Astrocyte (in vitro differentiated cells and primary cell): Measurements from ENCODE around the genes MPG, HBA1, PGAP6, PIGQ and WDR90.

DNA sequence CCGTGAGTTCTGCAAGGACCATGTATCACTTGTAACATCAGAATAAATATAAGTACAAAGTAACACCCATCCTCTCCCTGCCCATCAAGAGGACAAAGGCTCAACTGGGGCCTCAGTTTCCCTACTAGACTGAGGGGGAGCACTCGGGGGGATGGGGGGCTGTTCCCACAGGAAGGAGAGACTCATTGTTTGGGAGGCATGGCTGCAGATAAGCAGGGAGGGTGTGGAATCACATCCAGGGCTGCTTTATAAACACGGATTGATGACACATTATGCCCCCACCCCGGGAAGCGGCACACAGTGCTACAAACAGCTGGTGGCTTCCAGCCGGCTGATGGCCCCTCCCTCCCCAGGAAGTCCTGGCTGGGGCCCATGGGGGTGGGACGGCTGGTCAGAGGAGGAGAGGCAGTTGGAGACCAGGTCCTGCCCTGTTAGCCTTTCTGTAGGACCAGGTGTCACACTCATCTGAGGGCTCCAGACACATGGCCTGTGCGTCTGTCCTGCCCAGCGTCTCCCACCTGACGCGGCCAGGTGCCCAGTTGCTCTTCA is 1.4 kb upstream of the MPG start:
- PRO-cap = no peak
- RRBS, 2 experiments = 0 to 6% methylated on average over 2 of the region's 11 CpGs

GRCh38 chr16:77225-78349 is at the start of gene MPG:
Gene MPG, plus strand, starts transcription at chr16:78225.
- PRO-cap = bidirectional peak, plus-strand start at chr16:78228, minus-strand start at chr16:78092
- RRBS, 2 experiments = 2% methylated on average over 56 to 63 of the region's 97 CpGs

DNA sequence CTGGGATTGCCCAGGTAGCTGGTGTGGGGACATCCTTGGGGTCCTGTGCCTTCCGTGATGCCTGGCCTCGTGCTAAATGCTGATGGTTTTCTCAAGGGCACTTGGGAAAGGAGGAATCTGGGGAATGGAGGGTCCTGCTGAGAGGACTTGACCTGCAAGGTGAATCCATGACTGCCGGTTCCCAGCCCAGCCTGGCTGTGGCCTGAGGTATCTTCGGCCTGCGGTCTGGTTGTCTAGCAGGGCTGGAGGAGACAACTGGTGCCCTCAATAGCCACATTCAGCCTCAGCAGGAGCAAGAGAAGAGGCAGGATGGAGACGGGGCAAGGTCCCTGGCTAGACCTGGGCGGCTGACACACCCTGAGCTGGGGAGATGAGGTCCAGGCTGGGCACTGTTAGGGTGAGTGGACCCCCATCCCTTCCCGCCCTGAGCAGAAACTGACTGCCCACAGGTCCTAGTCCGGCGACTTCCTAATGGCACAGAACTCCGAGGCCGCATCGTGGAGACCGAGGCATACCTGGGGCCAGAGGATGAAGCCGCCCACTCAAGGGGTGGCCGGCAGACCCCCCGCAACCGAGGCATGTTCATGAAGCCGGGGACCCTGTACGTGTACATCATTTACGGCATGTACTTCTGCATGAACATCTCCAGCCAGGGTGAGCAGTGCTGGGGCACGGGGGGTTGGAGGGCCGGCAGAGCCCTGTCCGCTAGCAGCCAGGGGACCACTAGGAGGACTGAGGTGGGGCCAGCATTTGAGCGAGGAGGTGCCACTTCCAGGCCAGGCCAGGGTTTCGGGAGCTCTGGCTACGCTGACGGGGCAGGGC is 4.8 kb downstream of the MPG start:
- PRO-cap = no peak
- RRBS, 2 experiments = 89% methylated on average over 3 of the region's 28 CpGs; no CpG with 5 or more reads in 1 of the 2 experiments

DNA sequence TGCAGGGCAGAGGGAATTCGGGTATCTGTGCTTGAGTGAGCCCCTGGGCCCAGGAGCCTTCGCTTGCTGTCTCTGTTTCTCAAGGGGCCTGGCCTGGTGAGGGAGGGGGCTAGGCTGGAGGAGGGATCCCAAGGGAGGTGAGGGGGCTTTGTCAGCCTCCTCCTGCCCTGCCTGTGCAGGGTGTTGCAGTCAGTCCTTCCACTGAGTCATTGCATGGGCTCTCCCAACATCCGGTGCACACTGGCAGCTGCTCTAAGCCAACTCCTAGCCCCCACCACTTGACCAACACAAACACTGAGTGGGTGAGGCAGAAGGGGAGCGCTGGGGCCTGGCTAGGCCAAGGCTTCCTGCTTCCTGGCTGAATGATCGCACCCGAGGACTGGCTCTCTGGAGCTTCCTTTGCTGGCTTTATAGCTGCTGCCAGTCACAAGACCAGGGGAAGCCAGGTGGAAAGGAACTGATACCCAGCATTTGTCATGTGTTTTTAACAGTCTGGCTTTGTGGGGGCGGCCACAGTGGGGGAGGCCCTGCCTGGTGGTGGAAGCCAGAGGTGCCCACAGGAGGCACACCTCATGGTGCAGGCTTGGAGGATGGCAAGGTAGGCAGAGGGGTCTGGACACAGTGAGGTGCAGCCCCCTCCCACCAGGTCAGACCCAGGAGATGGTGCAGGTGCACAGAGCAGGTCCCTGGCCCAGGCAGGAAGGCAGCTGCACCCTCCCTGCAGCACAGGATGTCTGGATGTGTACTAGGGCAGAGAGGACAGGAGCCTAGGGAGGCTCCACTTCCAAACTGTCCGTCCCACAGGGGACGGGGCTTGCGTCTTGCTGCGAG is 6.8 kb downstream of the MPG start:
- PRO-cap = unidirectional peak, minus-strand start at position 381 of the sequence
- RRBS, 2 experiments = no CpG with 5 or more reads among the region's 11 CpGs

DNA sequence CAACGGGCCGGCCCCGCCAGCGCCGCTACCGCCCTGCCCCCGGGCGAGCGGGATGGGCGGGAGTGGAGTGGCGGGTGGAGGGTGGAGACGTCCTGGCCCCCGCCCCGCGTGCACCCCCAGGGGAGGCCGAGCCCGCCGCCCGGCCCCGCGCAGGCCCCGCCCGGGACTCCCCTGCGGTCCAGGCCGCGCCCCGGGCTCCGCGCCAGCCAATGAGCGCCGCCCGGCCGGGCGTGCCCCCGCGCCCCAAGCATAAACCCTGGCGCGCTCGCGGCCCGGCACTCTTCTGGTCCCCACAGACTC is at the start of gene HBA1:
TSS of gene HBA1 (plus strand) at position 278 of the 300 bp plus-strand sequence.
- PRO-cap = no peak
- RRBS, 2 experiments = no CpG with 5 or more reads among the region's 41 CpGs

DNA sequence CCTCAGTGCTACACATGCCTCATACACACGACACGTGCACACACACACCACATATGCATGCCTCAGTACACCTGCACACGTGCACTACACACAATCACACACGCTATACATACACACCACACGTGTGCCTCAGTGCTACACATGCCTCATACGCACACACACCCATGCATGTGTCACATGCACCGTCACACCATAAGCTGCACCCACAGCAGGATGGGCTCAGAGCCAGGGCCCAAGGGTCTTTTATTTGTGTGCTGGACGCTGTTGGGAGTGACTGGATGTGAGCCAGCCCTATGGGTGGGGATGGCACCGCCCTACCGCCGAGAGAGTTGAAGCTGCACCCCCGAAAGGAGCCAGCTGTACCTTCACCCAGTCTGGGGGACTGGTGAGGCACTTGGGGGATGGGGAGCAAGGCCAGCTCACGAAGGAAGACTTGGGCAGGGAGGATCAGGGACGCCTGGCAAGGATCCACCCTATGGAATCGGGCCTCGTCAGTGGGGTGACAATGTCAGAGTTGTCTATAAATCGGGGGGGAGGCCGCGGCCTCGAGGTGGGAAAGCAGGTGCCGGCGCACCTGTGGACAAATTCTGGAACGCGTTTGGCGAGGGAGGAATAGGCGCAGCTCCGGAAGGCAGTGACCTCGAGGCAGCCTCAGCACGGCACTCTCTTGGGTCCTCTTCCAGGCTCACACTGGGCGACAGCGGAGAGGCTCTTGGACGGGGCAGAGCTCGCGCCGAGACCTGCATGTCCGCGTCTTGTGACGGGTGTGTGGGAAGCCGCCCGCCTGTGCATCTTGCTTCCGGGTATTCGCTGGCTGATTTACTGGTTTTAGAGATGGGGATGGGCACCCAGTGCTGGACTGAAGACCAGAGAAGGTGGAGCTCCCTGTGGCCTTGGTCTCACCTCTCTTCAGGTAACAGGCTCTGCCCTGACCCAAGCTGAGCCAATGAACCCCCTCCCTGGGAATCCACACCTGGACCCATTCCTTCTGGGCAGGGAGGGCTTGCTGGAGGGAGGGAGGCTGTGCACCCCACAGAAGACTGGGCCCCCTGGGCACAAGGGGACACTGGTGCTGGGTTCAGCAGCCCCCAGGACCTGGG is 7.3 kb downstream of the RGS11 start:
- PRO-cap = no peak
- RRBS, 2 experiments = 82 to 86% methylated on average over 7 of the region's 42 CpGs

- PRO-cap = unidirectional peak, minus-strand start at chr16:381926; unidirectional peak, minus-strand start at chr16:381953; unidirectional peak, minus-strand start at chr16:381978
- RRBS, 2 experiments = 2% methylated on average over 50 to 56 of the region's 120 CpGs
Observed at GRCh38 chr16:381782-382650, at the start of gene PGAP6. Gene PGAP6, minus strand, starts transcription at chr16:381978.

GRCh38 chr16:411172-412309 is 9.9 kb downstream of the DECR2 start:
- PRO-cap = no peak
- RRBS, 2 experiments = 90 to 91% methylated on average over 5 to 8 of the region's 41 CpGs

DNA sequence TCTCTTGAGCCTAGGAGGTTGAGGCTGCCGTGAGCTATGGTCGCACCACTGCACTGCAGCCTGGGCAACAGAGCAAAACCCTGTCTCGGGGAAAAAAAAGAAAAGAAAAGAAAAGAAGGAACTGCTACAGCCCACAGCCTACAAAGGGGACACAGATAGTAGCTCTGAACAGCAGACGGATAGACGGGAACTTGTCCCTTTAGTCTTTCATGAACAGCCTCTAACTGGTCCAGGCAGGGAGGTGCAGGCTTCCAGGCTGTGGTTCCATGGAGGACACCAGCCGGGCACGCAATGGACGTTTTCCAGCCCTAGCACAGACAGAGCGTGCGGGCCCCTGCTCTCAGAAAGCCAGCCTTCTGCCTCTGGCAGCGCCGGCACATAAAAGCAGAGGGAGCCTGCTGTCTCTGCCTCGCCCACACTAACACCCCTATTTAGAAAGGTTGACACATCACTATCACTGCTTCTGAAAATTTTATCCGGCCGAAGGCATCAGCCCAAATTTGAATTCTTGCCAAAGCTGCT is 1.6 kb upstream of the RAB11FIP3 start:
- PRO-cap = no peak
- RRBS, 2 experiments = 9 to 19% methylated on average over 5 to 6 of the region's 15 CpGs

DNA sequence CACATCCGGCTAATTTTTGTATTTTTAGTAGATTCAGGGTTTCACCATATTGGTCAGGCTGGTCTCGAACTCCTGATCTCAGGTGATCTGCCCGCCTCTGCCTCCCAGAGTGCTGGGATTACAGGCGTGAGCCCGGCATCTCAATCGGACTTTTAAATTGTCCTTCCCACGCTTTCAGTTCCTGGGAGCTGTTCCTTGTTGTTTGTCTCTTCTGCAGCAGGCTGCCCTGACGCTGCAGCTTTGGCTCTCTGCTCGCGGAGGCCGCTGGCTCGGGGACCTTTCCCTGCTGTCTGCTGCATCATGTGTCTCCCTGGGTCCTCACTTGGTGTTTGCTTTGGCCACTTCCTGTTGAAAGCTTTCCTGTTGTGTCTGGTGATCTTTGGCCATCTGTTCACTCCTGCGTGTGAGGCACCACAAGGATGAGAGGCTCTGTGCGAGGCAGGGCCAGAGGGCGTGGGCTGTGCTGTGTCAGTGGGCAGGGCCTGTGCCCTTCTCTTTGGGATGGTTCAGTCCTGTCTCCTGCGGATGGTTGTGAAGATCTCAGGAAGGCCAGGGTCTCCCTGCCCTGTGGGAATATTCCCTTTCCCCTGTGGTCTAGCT is 18.4 kb upstream of the CAPN15 start:
- PRO-cap = no peak
- RRBS, 2 experiments = no CpG with 5 or more reads among the region's 16 CpGs

DNA sequence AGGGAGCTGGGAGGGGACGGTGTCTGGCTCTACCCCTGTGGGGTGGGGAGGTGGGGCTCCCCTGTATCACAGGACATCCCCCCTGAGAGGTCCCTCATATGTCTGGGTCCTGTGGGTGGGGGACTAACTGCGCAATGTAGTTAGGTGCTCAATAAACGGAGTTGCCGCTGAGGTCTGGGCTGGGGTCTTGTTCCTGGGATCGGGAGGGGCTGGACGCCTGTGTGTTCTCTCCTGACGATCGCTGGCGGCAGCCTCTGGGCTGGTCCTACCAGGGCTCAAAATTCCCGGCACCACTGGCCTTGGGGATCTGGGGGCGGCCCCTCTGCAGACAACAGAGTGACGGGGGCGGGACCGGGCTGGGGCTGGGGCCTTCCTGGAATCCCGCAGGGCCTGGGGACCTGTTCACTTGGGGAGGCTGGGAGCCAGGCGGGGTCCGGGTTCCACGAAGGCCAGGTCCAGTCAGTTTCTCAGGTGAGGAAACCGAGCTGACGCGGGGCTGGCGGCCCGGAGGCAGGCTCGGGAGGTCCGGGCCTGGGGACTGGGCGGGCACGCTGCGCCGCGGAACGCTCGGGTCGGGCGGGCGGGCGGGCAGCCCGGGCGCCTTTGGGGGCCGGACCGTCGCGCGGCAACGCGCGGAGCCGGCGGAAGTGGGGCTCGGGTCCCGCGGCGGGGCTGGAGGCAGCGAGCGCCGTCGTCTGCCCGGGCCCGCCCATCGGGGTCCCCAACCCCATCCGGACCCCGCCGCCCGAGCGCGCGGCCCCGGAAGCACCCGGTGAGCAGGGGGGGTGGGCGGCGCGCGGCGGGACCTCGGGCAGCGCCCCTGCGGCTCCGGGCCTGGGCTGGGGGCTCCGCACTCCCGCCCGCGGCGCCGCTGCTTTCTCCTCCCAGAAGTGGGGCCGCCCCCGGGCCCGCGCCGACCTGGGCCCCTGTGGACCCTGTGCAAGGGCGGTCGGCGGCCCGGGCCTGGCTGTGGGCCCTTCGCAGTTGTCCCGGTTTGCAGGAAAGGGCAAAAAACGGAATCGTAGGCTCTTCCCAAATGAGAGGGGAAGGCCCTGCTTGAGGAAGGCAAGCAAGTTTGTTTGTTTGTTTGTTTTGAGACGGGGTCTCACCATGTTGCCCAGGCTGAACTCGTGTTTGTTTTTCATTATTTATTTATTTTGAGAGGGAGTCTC is at the start of gene PIGQ:
TSS of gene PIGQ (plus strand) at position 644 of the 1,172 bp plus-strand sequence.
- PRO-cap = unidirectional peak, minus-strand start at position 295 of the sequence
- RRBS, 2 experiments = 1 to 3% methylated on average over 56 to 62 of the region's 98 CpGs

GRCh38 chr16:588469-589050 is 1.3 kb upstream of the RAB40C start:
- PRO-cap = bidirectional peak, plus-strand start at chr16:588865, minus-strand start at chr16:588864
- RRBS, 2 experiments = 2 to 4% methylated on average over 13 of the region's 54 CpGs

GRCh38 chr16:626787-627363 is 3.9 kb upstream of the WFIKKN1 start:
- PRO-cap = no peak
- RRBS, 2 experiments = no CpG with 5 or more reads among the region's 24 CpGs

- PRO-cap = no peak
- RRBS, 2 experiments = under 1 to 3% methylated on average over 8 to 15 of the region's 55 CpGs
Observed at GRCh38 chr16:649100-649506, at the start of gene WDR90. Gene WDR90, plus strand, starts transcription at chr16:649365.

- PRO-cap = no peak
- RRBS, 2 experiments = 10 to 11% methylated on average over 15 to 24 of the region's 40 CpGs
Observed at GRCh38 chr16:683516-684000, 576 bp downstream of the JMJD8 start.

DNA sequence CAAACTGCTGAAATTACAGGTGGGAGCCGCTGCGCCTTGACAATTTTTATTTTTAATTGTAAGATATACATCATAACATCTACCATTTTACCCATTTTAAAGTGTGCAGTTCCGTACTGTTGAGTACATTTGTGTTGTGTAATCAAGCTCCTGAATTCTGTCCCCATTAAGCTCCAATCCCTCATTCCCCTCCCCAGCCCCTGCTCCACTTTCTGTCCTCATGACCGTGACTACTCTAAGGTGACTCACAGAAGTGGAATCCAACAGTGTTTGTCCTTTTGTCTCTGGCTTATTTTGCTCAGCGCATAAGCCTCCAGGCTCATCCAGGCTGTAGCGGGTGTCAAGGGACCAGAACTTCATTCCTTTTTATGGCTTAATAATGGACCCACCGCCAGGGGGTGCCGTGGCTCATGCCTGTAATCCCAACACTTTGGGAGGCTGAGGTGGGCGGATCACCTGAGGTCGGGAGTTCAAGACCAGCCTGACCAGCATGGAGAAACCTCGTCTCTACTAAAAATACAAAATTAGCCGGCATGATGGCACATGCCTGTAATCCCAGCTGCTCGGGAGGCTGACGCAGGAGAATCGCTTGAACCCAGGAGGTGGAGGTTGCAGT is 2.2 kb upstream of the METRN start:
- PRO-cap = unidirectional peak, plus-strand start at position 306 of the sequence
- RRBS, 2 experiments = no CpG with 5 or more reads among the region's 15 CpGs

DNA sequence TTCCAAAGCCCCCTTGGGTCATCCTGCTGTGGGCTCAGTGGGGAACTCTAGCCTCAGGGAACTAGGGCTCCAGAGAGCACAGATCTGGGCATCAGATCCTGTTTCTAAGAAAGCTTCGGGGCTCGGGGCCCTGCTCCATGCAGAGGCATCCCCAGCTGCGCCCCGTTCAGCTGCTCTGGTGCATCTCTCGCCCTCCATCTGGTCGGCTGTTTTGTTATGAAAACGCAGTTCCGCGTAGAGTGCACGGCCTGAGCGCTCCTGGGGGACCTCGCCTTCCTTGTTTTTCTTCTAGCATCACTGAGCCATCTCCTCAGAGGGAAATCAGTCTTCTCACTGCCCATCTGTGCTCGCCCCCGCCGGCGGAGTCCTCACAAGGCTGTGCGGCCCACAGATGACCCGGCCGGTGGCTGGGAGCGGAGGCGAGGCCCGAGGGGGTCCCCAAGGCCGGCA is 72.4 kb upstream of the GNG13 start:
- PRO-cap = no peak
- RRBS, 2 experiments = 69 to 73% methylated on average over 5 to 7 of the region's 23 CpGs

GRCh38 chr16:1158235-1159036 is 5.5 kb downstream of the CACNA1H start:
- PRO-cap = no peak
- RRBS, 2 experiments = 39 to 41% methylated on average over 22 to 30 of the region's 59 CpGs

GRCh38 chr16:1182240-1182951 is 29.5 kb downstream of the CACNA1H start:
- PRO-cap = no peak
- RRBS, 2 experiments = 3 to 9% methylated on average over 5 of the region's 29 CpGs

- PRO-cap = no peak
- RRBS, 2 experiments = 64% methylated on average over 2 of the region's 26 CpGs; no CpG with 5 or more reads in 1 of the 2 experiments
Observed at GRCh38 chr16:1184412-1185064, 31.6 kb downstream of the CACNA1H start.